Psoas muscle (tissue), 2 donors: ENCODE measurements around a stretch of chr13.

- PRO-cap, 2 experiments = no peak in any of the 2 experiments
Measured at GRCh38 chr13:73618254-73618592, 559.4 kb downstream of the KLF5 start.

- PRO-cap, 2 experiments = no peak in any of the 2 experiments
Measured at GRCh38 chr13:74168041-74168401, 1109.2 kb downstream of the KLF5 start.

GRCh38 chr13:74287742-74287996 lies 1194.3 kb downstream of the TBC1D4 start:
- PRO-cap, 2 experiments = no peak in any of the 2 experiments

DNA sequence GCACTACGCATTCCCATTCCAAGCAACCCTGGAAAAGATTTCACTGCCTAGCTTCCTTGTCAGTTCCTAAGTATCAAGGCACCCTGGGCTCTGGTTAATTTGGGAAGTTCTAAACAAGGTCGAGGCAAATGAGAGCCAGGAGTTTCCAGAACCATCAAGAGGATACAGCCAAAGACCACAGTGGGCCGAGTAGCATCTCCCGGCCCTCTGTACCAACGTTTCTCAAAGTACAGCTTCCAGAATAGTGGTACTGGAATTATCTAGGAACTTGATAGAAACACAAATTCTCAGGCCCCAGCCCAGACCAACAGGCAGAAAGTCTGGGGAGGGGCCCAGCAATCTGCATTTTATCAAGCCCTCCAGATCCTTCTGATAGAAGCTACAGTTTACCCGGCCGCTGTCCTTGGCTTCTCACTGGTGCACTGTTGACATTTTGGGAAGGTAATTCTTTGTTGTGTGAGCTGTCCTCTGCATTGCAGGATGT lies 1016.4 kb downstream of the TBC1D4 start:
- PRO-cap, 2 experiments = no peak in any of the 2 experiments

- PRO-cap, 2 experiments = peak in 1 of 2 experiments; most common plus-strand start chr13:75366107 (in 1); most common minus-strand start chr13:75365833 (in 1)
Measured at GRCh38 chr13:75365634-75366314, 116.2 kb downstream of the TBC1D4 start.

DNA sequence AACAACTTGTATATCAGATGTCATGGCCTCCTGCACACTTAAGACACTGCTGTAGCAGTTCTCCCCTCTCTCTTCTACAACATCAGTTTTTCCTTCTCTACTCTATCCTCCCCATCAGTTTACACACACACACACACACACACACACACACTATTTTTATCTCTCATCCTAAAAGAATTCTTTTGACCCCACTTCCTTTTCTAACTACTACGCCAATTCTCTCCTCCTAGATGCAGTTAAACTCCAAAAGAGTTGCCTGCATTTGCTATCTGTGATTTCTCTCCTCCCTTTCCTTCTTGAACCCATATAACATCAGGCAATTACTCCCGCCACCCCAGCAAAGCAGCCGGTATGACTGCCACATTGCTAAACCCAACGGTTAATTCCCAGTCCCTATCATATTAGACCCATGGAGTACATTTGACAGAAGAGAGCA lies 90.9 kb downstream of the TBC1D4 start:
- PRO-cap, 2 experiments = no peak in any of the 2 experiments

- PRO-cap, 2 experiments = no peak in any of the 2 experiments
Measured at GRCh38 chr13:75507692-75508041, 25.7 kb upstream of the TBC1D4 start.

DNA sequence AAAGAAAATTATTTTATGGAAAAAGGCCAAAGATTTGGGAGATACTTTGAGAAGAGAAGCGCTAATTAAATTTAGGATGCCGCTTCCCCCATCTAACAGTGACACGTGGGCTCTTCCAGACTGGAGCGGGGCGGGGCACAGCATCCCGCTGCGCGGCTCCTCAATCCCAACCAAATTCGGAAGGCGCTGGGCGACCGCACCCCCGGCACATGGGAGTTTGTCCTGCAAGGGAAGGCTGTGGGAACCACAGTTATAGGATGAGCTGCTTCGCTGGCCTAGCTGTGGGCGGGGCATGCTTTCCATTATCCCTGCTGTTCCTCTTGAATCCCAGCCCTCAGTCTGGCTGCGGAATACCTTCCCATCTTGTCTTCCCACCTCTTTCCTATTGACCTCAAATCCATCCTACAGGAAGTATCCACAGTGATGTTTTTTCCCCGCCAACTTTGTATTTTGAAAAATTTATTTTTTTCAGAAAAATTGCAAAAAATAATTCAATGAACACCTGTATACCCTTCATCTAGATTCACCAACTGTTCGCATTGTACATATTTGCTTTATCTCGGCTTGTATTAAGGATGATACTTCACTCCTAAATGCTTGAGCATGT lies 454 bp upstream of the COMMD6 start:
- PRO-cap, 2 experiments = peak in 1 of 2 experiments; most common plus-strand start position 169 of the sequence (in 1)

GRCh38 chr13:75762376-75763105 lies 126.4 kb downstream of the LMO7 start:
- PRO-cap, 2 experiments = peak in 1 of 2 experiments; most common plus-strand start chr13:75762749 (in 1); most common minus-strand start chr13:75762652 (in 1)

DNA sequence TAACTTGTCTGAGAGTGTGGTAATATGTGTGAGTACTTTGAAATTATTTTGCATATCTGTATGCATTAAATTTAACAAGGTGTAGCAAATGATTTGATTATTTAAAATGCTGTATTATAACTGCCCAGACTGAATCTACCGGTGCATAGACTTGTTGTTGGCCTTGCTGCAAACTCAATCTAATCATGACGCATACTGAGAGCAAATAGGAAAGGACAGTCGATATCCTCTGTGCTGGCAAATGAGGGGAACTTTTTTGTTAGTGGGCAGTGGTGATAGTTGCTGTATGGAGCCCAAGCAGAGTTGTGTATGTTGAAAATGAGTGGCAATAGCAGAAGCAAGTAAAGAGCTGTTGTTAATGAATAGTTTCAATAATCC lies 127.4 kb downstream of the LMO7 start:
- PRO-cap, 2 experiments = peak in 1 of 2 experiments; most common plus-strand start position 222 of the sequence (in 1); most common minus-strand start position 197 of the sequence (in 1)

- PRO-cap, 2 experiments = no peak in any of the 2 experiments
Measured at GRCh38 chr13:76019395-76020173, 383.5 kb downstream of the LMO7 start.

GRCh38 chr13:76200386-76200690 lies 564.2 kb downstream of the LMO7 start:
- PRO-cap, 2 experiments = no peak in any of the 2 experiments

GRCh38 chr13:76798112-76798338 lies 88.2 kb downstream of the KCTD12 start:
- PRO-cap, 2 experiments = no peak in any of the 2 experiments

GRCh38 chr13:77163960-77164478 lies 137.1 kb upstream of the FBXL3 start:
- PRO-cap, 2 experiments = no peak in any of the 2 experiments

DNA sequence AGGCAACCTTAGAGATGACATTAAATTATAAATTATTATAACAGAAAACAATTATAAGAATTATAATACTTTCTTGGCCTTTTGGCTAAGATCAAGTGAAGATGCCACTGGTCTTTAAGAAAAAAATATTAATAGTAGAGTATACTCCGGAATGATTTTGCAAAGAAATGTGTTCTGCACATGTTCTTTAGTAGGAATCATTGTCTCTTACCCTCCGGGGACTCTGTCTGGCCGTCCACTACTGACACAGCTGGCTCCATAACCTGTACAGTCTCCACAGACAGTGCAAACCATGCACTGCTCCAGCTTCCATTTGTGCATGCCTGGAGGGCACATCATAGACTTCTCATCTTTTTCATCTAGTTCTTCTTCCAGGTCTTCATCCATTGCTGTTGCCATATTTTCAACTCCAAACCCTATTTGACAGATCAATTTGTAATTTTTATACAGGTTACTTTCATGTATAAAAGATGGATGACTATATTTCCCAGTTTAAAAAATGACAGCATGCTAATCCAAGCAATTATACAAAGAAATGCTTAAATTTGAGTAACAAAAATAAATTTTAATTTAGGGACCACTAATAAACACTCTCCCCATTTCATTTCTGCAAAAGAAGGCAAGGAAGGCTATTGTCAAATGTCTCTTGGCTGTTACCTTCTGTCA lies 75.8 kb downstream of the MYCBP2 start:
- PRO-cap, 2 experiments = no peak in any of the 2 experiments

DNA sequence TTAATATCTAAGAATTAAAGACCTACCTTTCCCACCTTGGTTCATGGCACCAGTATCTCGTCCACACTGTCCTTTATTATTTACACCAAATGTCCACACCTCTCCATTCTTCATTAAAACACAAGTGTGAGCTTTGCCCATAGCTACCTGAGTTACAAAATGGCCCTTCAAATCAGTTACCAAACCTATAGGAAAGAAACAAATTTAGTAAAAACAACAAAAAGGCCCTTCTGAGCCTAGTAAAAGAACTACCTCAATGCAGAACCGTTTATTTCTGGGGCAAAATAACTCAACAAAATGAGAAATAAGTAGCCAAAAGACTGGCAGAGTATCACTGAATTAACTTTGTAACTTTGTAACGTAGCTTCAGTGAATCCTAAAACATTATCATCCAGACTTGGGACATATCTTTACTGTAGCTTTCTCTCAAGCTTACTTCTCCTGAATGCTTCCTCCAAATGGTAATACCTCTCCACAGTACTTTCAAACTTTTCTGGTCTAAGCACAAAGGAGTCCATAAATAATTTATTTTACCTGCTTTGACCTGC lies 69.2 kb downstream of the MYCBP2 start:
- PRO-cap, 2 experiments = no peak in any of the 2 experiments

GRCh38 chr13:77260265-77260624 lies 66.6 kb downstream of the MYCBP2 start:
- PRO-cap, 2 experiments = no peak in any of the 2 experiments

DNA sequence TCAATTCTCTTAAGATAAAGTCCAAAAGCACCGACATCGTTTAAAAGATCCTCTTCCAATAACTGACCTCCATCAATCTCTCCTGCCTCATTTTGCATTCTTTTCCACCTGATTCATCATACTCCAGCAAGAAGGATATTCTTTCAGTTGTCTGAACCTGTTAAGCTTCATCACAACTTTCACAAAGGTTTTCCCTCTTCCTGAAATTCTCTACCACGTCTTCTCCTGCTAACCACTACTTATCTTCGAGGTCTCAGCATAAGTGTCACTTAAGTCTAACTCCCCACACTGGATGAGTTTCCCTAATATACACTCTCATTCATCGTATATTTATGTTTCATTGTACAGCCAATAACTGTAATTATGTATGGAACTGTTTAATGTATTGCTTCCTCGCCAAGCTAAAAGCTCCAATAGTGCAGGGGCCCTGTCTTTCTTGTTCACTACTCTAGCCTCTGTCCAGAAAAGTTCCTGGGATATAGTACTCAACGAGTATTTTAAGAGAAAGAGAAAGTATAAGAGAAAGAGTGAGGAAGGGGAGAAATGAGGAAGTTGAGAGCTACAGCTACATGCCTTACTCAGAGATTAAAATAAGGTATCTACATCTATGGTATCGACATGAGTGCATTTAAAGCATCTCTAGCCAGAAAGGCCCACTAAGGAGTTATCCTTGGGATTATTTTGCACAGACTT lies 28.7 kb downstream of the MYCBP2 start:
- PRO-cap, 2 experiments = no peak in any of the 2 experiments

DNA sequence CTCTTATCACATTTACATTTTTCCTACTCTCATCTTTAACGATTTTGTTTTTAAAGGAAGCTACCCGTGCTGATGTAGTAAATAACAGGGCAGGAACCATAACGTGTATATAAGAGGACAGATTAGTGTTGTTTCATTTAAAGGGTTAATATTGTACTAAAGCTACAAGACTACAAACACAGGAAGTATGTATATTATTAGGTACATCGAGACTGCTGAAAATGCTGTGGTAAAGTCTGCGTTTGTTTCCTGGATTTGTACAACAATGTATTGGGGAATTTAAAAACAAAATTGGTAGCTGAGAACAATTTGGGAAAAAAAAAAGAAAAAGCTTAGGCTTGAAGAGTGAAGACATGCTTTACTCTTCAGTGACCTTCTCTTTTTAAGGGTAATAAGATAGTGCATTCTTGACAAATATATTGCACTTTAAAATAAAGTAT lies 3.3 kb upstream of the MYCBP2 start:
- PRO-cap, 2 experiments = no peak in any of the 2 experiments

DNA sequence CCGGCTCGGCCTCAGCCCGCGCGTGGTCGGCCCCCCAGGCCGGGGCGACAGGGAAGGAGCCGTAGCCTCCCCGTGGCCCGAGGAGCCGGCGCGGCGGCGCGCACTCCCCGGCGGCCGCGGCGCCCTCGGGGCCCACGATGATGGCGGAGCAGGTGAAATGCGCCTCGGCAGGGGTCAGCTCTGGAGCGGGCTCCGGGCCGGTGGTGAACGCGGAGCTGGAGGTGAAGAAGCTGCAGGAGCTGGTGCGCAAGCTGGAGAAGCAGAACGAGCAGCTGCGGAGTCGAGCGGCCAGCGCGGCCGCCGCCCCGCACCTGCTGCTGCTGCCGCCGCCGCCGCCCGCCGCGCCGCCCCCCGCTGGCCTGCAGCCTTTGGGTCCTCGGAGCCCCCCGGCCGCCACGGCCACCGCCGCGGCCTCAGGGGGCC lies 301 bp downstream of the SLAIN1 start:
- PRO-cap, 2 experiments = no peak in any of the 2 experiments